Kidney epithelial cell (primary cell): ENCODE measurements around the genes HSCB and UQCR10.

DNA sequence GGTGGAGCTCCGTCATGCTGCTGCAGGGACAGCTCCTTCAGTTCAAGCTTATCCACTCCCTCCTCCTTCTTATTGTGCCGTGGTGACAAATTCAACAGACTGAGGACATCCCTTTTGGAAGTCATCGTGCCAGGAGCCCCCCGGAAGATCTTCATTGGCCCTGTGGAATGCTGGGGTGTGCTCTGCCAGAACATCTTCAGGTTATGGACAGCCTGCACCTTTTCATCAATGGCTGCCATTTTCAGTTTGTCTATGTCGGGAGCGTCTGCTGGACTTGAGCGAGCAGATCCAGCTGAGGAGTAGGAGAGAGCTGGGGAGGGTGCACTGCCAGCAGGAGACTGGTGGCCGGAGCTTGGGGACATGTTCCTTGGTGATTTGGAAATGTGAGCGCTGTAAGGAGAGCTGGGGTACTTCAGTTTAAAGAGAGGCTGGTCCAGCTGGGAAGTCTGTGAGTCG is 63.4 kb upstream of the PITPNB start:
- RAMPAGE, long total RNA = no peak
- RRBS = 100% methylated on average over 1 of the region's 10 CpGs

DNA sequence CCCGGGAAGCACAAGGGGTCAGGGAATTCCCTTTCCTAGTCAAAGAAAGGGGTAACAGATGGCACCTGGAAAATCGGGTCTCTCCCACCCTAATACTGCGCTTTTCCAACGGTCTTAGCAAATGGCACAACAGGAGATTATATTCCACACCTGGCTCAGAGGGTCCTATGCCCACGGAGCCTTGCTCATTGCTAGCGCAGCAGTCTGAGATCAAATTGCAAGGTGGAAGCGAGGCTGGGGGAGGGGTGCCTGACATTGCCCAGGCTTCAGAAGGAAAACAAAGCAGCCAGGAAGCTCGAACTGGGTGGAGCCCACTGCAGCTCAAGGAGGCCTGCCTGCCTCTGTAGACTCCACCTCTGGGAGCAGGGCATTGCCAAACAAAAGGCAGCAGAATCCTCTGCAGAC is 272.4 kb upstream of the PITPNB start:
- RAMPAGE, long total RNA = no peak
- RRBS = no CpG with 5 or more reads among the region's 8 CpGs

DNA sequence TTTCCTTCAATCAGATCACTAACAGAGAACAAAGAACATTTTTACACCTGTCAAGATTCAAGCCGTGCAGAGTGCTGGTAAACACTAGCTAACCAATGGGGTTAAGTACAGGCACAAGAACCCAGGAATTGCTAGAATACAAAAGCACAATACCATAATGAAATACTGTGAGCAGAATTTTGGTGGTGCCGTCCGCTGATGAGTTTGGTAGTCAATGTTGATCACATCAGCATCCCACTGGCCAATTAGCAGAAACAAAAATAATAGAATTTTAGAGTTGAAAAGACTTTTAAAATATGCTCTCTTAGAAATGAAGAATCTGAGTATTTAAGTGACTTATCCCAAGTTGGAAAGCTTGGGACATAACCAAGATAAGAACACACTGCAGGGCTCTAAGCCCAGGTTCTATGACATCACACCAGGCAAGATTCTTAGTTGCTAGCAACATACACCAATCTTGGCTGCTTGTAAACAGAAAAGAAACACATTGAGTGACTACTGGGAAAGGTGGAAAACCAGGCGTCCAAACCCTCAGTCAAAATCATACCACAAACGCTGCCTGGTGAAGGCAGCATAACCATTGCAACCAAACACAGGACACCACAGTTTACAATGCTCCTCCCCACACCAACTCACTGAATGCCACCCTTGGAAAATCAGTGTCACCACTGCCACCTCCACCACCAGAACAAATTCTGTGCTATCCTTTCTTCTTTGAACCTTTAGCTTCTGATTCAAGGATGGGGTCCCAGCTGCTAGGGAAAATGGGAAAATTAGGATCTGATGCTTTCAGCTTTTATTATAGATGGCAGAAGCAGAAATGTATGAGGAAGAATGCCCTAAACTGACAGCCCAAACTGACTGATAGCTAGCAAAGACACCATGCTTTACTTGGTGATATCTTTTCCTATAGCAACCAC is 379.9 kb downstream of the TTC28 start:
- RAMPAGE, long total RNA = no peak
- RRBS = no CpG with 5 or more reads among the region's 5 CpGs

- RAMPAGE, long total RNA = no peak
- RRBS = no CpG with 5 or more reads among the region's 10 CpGs
Observed at GRCh38 chr22:28441635-28442172, 237.9 kb downstream of the TTC28 start.

GRCh38 chr22:28479504-28480208 is 200.0 kb downstream of the TTC28 start:
- RAMPAGE, long total RNA = no peak
- RRBS = no CpG with 5 or more reads among the region's 1 CpG

GRCh38 chr22:28581201-28581665 is 98.4 kb downstream of the TTC28 start:
- RAMPAGE, long total RNA = no peak
- RRBS = no CpG with 5 or more reads among the region's 4 CpGs

GRCh38 chr22:28741891-28743020 is at the start of gene HSCB:
Gene HSCB (plus strand): TSS chr22:28742039.
- RAMPAGE, long total RNA = start-site peak on the plus strand at chr22:28742052-28742072, 44 and 28 reads in 2 replicates
- RRBS = 0% methylated on average over 3 of the region's 60 CpGs

GRCh38 chr22:28783950-28784761 is 11.7 kb downstream of the CCDC117 start:
- RAMPAGE, long total RNA = no peak
- RRBS = no CpG with 5 or more reads among the region's 5 CpGs

DNA sequence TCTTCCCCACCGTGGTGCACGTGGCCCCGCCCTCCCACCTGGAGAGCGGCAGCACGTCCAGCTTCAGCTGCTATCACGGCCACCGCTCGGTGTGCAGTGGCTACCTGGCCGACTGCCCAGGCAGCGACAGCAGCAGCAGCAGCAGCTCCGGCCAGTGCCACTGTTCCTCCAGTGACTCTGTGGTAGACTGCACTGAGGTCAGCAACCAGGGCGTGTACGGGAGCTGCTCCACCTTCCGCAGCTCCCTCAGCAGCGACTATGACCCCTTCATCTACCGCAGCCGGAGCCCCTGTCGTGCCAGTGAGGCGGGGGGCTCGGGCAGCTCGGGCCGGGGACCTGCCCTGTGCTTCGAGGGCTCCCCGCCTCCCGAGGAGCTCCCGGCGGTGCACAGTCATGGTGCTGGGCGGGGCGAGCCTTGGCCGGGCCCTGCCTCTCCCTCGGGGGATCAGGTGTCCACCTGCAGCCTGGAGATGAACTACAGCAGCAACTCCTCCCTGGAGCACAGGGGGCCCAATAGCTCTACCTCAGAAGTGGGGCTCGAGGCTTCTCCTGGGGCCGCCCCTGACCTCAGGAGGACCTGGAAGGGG is 11.8 kb downstream of the C22orf31 start:
- RAMPAGE, long total RNA = no peak
- RRBS = 55% methylated on average over 16 of the region's 33 CpGs

DNA sequence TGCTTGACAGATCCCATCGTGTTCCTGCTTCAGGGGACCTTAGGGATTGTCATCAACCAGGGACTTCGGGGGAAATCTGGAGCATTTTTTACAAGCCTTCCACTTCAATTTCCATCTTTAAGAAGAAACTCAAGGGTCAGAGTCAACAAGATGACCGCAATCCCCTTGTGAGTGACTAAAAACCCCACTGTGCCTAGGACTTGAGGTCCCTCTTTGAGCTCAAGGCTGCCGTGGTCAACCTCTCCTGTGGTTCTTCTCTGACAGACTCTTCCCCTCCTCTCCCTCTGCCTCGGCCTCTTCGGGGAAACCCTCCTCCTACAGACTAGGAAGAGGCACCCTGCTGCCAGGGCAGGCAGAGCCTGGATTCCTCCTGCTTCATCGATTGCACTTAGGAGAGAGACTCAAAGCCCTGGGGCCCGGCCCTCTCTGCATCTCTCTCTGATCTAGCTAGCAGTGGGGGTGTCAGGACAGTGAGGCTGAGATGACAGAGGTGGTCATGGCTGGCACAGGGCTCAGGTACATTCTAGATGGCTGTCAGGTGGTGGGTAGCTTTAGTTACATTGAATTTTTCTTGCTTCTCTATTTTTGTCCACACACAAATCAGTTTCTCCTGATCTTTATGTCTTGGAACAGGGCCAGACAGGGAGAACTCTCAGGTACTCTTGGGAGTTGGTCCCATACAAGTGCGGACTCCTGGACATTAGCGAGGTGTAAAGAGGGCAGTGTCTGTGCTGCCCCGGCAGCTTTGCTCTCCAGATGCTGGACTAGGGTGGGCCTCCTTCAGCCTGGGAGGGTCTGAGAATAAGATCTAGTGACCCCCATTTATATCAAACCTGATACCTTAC is 63.5 kb upstream of the EMID1 start:
- RAMPAGE, long total RNA = no peak
- RRBS = no CpG with 5 or more reads among the region's 11 CpGs

- RAMPAGE, long total RNA = no peak
- RRBS = no CpG with 5 or more reads among the region's 10 CpGs
Observed at GRCh38 chr22:29201637-29202120, 4.0 kb upstream of the EMID1 start.

DNA sequence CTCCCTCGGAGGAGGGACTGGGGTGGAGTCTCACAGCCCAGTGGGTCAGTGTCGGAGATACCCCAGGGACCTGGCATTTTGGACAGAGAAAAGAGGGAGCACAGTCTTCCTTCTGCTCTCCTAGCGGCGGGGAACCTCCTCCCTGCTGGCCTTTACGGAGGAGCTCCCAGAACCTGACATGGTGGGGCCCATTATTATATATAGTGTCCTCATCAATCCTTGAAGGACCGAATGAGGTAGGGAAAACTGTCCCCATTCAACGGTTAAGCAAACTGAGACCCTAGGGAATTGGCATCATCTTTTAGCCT is 831 bp downstream of the EMID1 start:
- RAMPAGE, long total RNA = no peak
- RRBS = no CpG with 5 or more reads among the region's 7 CpGs

- RAMPAGE, long total RNA = no peak
- RRBS = no CpG with 5 or more reads among the region's 11 CpGs
Observed at GRCh38 chr22:29300816-29301837, 5.3 kb upstream of the GAS2L1 start.

DNA sequence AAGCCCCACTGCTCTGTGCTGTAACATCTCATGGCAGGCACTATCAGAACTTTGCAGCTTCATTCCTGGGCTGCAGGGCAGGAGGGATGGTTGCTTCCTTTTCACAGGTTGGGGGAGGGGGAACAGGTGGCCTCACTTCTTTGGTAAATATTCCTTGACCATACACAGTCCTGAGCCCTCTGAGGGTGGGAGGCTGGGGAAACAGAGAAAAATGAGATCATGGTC is 1.0 kb downstream of the NIPSNAP1 start:
- RAMPAGE, long total RNA = no peak

- RAMPAGE, long total RNA = start-site peak on the plus strand at chr22:29767371-29767391, 1,506 and 1,583 reads in 2 replicates
- RRBS = no CpG with 5 or more reads among the region's 36 CpGs
Observed at GRCh38 chr22:29767208-29767764, at the start of gene UQCR10. Gene UQCR10 (plus strand): TSS chr22:29767369.

- RAMPAGE, long total RNA = no peak
- RRBS = 3% methylated on average over 4 of the region's 9 CpGs
Observed at GRCh38 chr22:30250685-30251148, 4.2 kb upstream of the LIF start.

- RAMPAGE, long total RNA = no peak
- RRBS = 48% methylated on average over 8 of the region's 16 CpGs
Observed at GRCh38 chr22:30263274-30263794, 3.3 kb downstream of the OSM start.

- RAMPAGE, long total RNA = no peak
- RRBS = no CpG with 5 or more reads among the region's 16 CpGs
Observed at GRCh38 chr22:30277435-30278637, 11.2 kb upstream of the OSM start.

DNA sequence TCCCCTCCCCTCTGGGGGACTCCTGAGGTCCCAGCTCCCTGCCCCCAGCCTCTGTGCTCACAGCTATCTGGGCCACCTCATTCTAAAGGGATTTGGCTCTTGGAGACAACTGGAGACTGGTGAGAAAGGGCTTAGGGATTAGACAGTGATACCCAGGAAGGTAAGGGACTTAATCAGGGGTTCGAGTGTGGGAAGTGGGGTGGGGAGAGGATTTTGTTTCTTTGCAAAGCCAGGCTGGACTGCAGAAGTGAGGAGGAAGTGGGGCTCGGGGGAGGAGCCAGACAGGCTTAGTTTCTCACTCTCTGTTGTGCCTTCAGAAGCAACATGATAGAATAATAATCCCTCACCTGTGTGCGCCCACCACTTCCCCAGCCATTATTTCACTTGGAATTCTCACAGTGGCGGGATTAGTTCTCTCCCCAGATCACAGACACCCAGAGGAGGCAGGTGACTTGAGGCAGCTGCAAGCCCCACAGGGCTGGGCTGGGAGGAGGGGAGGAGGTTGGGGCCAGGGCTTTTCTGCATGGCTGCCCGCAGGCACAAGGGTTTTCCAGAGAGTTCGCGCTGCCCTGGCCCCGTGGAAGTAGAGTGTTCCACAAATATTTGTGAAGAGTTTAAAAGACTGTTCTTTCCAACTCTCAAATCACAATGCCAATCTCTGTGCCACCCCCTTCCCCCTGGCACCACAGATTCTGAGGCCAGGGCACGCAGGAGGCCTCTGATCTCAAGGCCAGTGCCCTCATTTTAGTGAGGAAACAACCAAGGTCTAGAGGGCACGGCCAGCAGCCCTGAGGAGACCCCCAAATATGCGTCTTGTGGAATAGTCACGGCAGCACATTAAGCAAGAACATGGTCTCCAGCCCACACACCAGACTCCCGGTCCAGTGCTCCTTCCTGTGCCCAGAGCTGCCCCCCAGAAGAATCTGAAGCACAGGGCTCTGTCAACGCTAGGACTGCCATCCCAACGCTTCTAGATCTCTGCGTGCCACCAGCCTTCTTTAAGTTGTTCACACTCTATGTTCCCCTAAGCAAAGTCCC is 3.9 kb upstream of the SEC14L2 start:
- RAMPAGE, long total RNA = no peak
- RRBS = no CpG with 5 or more reads among the region's 16 CpGs

DNA sequence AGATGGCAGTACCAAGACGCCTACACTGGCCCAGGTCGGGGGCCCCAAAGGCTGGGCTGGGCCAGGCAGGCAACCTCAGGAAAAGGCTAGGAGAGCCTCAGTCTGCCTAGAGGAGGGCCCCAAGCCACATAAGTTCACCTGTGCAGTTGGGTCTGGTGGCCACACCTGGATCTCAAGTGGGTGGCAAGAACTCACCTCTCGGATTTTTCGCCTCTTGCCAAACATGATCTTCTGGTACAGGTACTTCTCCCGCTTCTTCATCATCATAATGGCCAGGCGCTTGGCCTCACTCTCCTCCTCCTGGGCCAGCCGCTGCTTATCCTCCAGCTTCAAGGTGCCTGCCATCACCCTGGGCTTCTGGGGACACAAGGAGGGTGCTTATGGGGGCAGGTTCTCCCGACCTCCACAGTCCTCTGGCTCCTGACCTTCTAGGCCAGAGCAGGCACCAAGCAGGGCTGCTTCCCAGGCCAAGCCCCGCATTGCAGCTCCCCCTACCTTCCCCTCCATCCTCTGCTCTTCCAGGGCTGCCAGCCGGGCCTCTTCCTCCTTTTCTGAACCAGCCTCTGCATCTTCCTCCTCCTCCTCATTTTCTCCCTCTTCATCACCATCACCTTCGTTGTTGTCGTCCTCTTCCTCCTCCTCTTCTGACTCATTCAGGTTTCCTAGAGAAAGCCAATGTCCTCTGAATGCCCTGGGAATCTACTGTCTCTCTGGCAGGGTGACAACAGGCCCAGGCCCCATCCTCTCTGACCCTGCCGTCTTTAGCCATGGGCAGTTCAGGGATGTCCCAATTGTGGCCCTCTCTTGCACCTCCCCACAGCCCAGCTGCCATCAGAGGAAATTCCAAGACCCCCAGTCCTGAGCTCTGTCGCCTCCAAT is 4.4 kb upstream of the GAL3ST1 start:
- RAMPAGE, long total RNA = no peak
- RRBS = no CpG with 5 or more reads among the region's 14 CpGs